Measurements from ENCODE around the genes DGCR6L, KLHL22 and MED15.

- RRBS = 74% methylated on average over 23 of the region's 84 CpGs
These were observed 1.2 kb downstream of the TBX1 start for GRCh38 chr22:19761338-19762613.

GRCh38 chr22:19767625-19768393, 7.2 kb downstream of the TBX1 start:
- RRBS = no CpG with 5 or more reads among the region's 27 CpGs

DNA sequence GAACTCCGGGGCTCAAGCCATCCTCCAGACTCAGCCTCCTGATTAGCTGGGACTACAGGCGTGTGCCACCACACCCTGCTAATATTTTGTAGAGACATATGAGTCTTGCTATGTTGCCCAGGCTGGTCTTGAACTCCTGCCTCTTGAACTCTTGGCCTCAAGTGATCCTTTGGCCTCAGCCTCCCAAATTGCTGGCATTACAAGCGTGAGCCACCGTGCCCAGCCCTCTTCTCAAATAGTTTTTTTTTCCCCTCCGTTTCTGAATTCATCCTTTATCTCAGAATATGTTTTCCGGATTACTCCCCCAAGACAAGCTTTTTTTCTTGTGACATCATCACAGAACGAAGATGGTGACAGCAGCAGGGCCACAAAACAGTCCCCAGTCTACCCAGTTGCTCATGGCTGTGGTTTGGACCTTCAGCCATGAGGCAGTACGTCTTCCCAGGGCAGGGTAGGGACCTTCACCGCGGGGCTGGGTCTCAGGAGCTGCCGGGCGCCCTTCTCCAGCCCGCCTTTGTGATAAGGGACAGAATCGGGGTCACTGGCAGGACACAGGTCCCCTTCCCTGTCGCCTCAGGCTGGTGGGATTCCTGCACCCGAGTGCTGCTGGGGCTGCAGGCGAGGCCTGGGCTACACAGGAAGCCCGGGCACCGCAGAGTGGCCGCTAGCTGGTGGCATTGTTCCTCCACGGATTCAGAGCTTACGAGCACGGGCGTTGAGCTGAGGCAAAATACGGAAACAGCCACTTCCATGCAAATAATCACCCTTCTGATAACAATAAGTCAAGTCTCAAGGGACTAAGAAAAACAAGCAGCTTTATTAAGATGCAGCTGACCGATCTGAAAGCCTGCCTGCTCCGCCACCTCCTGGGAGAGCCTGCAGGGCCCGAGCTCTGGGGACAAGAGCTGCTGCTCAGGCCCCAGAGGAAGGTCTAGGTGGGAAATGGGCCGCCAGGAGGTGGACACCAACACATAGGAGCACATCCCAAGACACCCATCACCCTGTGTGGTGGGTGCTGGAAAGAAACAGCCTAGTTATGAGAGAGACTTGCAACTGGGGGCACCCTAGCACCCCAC, 12.2 kb downstream of the TBX1 start:
- RRBS = no CpG with 5 or more reads among the region's 29 CpGs

DNA sequence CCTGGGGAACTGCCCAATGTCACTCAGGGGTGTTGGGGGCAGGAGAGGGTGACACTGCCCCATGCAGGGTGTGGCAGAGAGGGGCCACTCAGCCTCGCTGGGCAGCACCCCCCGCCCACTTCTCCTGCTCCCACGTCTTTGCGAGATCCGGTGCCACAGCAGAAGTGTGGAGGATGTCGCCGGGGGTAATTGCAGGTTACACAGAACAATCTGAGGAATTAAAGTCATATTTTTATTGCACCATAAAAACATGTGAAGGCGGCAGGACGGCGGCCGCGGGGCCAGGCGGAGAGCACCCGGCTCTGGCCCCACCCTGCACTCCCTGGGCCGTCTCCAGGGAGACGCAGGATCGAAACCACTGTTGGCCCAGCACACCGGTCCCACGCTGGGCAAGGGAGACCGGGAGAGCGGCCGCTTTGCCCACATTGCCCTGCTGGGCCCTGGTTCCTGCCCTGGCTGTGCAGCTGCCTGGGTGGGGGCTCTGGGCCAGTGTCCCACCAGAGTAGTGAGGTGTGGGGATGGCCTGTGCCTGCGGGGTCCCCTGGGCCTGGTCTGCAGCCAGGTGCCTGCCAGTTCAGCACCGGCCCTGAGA, 18.8 kb upstream of the GNB1L start:
- RRBS = 34% methylated on average over 5 of the region's 24 CpGs

- RRBS = no CpG with 5 or more reads among the region's 16 CpGs
These were observed 22.9 kb upstream of the COMT start for GRCh38 chr22:19918648-19919133.

DNA sequence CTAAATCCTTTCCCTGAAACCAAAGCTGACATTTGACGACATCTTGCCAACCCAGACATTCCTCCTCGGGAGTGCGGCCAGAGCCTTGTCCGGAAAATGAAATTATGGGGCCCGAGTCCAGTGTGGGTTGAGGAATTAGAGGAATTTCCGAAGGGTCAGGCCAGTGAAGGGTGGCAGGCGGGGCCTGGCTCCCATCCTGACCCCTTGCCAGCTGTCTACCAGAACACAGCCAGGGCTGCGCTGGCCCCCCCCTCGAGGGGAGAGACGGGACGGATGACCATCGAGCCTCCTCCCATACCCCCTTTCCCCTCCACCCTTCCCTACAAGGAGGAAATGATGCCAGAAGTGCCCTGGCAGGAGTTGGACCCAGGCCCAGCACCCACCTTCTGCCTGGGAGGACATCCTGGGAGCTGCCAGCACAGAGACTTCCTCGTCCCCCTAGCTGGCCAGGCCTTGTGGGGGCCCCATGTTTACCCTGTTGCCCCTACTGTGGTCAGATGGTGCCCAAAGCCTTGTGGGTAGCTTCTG, 21.0 kb downstream of the ARVCF start:
- RRBS = no CpG with 5 or more reads among the region's 13 CpGs

GRCh38 chr22:20043107-20043684, 22.3 kb downstream of the TANGO2 start:
- RRBS = no CpG with 5 or more reads among the region's 20 CpGs

DNA sequence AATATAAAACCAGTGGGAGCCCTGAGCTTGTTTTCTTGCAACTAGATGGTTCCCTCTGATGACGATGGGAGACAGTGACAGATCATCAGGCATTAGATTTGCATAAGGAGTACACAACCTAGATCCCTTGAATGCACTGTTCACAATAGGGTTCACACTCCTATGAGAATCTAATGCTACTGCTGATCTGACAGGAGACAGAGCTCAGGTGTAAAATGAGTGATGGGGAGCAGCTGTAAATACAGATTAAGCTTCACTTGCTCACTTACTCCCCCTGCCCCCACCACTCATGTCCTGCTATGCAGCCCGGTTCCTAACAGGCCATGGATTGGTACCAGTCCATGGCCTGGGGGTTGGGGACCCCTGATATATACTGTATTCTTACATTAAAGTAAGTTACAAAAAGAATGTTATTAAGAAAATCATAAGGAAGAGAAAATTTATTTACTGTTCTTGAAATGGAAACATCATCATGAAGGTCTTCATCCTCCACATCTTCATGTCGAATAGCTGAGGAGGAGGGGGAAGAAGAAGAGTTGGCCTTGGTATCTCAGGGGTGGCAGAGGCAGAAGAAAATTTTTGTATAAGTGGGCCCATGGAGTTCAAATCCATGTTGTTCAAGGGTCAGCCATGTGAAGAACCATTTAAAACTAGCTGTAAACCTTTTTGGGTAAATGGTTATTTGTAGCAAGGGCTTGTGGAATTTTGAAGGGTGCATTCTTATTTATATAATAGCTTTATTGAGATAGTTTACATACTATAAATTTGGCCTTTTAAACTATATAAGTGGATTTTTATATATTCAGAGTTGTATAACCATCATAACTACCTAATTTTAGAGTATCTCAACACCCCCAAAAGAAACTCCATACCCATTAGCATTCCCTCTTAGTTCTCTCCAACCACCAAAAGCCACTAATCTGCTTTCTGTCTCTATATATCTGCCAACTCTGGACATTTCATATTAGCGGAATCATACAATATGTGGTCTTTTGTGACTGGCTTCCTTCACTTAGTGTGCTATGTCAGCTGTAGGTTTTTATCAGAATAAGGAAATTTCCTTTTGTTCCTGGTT, 16.1 kb downstream of the DGCR8 start:
- RRBS = no CpG with 5 or more reads among the region's 4 CpGs

DNA sequence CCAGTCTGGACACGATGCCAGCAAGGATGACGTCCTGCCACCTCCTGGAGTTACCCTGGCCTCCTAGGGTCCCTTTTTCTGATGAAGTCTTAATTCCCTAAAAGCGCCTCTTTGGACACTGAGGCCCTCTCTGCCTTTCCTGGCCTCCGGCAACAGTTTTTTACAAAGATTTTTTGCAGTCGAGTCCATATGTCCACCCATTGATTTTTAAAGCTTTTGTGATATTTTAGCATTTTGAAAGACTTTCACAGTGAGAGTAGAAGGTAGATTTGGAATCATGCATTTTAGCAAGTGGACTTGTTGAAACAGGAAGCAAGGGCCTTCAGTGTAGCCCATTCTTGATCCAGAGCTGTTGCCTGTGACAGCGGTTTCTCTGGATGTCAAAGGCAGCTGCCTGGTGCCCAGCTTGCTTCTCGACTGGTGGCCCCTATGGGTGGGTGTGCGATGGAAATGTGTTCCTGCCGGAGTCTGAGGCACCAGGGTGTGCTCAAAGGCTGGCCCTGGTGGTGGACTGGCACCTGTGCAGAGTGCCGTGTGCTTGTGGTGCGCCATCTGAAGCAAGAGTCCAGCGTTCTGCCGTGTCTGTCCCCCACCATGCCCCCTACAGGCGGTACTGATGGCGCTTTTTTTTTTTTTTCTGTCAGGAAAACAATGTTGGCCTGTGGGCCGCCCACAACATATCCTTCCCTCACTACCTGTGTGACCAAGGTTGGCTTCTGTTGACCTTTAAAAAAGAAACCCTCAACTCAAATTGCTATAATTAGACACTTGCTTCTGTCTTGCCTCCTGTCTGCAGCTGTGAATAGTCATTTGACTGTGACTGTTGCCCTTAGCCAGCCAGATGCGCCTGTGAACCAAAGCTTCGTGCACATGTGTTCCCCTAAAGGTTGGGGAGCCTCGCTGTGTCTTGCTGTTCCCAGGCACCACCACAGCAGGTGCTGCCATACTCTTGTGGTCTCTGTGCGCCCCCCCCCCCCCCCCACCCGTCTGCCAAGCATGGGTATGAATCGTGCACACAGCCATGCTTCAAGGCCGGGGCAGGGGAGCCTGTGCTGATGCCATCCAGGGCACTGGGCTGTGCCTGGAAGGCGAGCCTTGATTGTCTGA, 4.8 kb upstream of the RANBP1 start:
- RRBS = no CpG with 5 or more reads among the region's 24 CpGs

DNA sequence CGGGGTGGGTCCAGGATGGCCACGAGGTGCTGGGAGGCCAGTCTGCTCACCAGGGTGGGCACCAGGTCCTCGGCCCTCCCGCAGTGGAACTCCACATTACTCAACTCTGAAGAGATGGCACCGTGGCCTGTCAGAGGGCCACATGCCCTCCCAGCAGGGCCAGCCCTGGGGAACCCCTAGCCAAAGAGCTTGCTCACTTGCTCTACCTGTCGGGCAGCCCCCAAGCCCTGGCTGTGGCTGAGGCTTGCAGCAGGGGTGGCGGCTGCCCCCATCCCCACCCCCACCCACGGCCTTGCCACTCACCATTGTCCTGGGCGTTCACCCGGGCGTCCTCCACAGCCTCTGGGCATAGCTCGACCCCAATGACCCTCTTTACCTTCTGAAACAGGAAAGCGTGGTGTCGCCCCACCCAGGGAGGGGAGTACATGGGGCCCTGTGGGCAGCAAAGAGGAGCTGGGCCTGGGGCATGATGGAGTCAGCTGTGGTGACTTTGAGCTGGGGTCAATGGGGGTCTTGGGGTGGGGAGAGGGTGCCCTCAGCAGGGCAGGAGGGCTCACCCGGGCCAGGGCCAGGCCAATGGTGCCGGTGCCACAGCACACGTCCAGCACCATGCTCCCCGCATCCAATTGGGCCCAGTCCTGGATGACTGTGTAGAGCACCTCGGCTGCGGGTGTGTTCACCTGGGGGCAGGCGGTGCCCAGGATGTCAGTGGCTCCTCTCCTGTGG, 2.6 kb upstream of the RANBP1 start:
- RRBS = no CpG with 5 or more reads among the region's 21 CpGs

GRCh38 chr22:20127674-20128613, 3.7 kb upstream of the ZDHHC8 start:
- RRBS = no CpG with 5 or more reads among the region's 18 CpGs

DNA sequence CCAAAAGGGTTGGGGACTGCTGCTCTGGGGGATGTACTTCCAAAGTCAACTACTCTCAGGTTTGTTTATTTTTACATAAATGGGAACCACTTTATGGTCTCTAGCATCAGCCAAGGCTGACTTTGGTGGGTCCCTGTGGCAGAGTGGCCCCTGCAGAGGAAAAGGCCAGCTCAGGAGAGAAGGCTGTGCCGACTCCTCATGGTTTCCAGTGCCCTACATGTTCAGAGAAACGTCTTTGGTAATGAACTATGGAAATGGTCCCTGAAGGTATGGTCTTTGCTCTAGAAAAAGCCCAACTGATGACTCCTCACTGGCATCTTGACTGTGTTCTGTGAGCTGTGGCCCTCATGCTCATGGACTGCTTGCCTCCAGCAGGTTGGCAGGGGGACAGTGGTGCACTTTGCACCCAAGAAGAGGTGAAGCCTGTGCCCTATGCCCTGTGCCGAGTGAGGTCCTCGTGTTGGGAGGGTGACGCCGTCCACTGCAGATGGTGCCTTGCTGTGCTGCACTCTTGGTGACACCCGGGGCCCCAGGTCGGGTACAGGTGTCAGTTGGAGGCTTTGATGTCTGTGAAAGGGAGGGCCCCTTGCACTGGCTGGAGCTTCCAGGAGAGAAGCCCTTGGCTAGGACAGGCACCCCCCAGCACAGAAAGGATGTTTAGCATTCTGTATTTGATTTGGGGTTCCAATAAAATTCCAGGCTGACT, 2.8 kb upstream of the ZDHHC8 start:
- RRBS = no CpG with 5 or more reads among the region's 8 CpGs

DNA sequence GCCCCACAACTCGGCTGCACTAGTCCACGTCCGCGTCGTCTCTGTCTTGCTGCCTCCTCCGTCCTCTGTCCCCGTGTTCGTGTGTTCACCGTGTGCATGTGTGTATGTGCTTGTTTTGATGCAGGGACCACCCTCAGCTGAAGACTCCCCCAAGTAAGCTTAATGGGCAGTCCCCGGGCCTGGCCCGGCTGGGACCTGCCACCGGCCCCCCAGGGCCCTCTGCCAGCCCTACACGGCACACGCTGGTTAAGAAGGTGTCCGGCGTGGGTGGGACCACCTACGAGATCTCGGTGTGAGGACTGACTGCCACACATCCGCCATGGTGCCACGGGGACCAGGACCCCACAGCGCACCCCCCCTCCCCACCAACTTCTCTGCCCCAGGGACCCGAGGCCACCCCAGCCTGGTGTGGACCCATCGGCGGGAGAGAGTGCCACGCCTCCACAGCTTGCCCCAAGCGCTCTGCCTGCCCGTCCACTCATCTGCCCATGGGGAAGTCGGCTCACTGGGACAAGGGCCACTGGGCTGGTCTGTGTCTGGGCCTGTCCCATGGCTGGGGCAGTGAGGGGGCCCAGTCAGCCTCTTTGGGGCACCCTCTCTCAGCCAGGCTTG, 5.6 kb downstream of the CCDC188 start:
- RRBS = 62% methylated on average over 4 of the region's 28 CpGs

DNA sequence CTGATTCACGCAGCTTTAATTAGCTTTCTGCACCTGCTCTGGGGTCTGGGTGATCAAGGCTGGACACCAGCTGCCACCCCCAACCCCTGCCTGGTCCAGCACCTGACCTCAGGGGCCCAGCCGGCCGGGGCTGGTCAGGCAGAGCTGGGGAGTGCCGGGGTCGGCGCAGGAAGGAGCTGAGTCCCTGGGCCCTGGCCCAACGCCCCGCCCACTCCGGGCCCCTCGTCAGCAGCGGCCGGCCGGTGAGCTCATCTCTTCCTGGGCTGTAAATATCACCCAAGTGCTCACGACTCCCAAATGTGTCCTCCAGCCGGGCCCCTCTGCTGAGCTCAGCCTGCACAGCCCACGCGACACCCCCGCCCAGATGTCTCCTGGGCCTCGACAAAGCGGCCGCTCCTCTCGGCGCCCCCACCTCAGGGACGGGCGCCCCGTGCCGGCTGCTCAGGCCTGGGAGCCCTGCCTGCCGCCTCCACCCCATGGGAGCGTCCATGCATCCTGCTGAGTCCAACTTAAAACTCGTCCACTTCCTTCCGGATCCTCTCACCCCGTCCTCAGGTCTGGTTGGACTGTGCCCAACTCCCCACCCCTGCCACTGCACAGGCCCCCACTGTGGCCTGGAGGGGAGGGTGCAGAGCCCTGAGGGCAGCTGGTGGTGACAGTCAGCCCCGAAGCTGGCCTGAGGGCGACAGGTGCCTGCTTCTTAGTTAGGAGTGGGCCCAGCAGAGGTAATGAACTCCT, 29.0 kb downstream of the RTN4R start:
- RRBS = 73% methylated on average over 13 of the region's 34 CpGs

DNA sequence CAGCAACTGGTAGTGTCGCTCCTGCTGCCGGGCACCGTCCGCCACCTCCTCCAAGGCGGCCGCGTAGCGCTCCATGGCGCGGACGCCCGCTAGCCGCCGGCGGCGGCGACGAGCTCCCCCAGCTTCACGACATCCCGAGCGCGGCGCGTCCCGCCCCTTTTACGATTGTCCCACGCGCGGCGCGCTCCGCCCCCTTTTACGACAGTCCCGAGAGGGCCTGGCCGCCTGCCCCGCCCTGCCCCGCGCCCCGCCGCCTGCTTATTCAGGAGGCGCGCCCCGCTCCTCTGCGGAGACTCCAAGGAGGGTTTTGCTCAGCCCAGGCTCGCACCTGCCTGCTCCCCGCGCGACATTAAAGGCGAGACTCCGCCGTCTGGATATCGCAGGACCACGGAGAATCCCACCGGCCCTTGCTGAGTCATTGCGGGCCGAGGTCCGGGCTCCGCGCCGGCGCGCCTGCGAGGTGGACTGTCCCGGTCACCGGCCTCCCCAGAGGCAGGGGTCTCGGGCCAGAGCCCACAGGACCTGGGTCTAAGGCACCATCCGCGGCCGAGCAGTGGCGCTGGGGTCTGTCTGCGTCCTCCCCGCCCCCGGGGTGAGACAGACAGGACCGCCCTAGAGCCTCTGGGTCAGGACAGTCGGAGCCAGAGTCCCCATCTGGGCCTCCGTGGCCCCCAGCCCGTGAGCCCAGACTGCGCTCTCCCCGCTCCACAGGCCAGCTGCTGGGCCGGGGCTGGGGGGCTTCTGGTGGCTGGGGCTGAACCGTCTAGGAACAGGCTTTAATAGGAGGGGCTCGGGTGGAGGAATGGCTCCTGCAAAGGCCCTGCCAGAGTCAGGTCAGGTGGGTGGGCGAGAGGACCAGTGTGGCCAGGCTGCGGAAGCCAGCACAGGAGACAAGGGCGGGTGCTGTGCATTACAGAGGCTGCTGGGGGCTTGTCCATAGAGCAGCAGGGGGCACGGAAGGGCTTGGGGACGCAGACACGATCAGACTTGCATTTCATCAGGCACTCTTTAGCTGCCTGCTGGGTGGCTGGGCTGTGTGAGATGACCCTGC, at the start of gene DGCR6L:
Gene DGCR6L, minus strand, starts transcription at position 147 of the 1,051 bp plus-strand sequence.
- RRBS = no CpG with 5 or more reads among the region's 88 CpGs

GRCh38 chr22:20464125-20464663, 26.6 kb upstream of the SCARF2 start:
- RRBS = no CpG with 5 or more reads among the region's 11 CpGs

DNA sequence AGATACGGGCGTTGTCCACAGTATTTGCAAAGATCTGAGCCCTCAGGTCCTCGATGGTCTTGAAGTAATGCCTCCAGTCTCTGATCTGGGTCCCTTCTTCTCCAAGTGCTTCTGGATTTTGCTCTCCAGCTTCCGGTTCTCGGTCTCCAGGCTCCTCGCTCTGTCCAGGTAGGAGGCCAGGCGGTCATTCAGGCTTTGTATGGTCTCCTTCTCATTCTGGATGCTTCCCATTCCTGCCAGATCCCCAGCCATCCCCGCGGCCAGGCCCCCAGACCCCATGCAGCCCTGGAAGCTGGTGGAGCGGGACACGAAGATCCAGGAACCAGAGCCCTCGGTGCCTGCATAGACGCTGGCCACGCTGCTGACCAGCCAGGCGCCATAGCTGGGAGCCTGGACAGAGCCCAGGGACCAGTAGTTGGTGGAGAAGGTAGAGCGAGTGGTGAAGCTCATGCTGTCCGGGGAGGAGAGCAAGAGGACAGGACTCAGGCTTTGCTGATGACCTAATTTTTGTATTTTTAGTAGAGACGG, 11.9 kb downstream of the KLHL22 start:
- RRBS = no CpG with 5 or more reads among the region's 18 CpGs

DNA sequence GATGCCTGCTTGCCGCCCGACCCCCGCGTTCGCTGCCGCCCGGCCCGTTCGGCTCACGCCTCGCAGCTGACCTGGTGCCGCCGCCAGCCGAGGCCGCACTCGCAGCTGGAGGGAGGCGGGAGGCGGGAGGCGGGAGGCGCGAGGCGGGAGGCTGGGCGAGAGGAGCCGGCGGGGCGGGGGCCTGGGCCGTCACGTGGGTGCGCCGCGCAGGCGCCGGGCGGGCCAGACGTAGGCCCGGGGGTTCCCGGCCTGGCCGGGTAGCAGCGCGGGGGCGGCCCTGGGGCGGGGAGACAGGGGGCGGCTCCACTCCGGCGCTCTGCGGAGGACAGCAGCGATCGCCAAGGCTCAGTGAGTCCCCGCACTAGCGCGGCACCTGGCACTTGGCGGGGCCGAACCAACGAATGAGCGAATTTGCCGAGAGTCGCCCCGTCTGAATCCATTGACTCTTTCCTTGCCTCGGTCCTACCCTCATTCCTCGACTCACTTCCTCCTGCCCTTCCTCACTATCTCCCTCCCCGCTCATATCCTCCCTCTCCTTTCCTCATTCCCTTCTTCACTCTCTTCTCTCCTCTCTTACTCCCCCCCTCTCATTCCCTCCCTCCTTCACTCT, at the start of gene KLHL22:
Gene KLHL22, minus strand, starts transcription at position 107 of the 610 bp plus-strand sequence.
- RRBS = 4% methylated on average over 24 of the region's 61 CpGs

DNA sequence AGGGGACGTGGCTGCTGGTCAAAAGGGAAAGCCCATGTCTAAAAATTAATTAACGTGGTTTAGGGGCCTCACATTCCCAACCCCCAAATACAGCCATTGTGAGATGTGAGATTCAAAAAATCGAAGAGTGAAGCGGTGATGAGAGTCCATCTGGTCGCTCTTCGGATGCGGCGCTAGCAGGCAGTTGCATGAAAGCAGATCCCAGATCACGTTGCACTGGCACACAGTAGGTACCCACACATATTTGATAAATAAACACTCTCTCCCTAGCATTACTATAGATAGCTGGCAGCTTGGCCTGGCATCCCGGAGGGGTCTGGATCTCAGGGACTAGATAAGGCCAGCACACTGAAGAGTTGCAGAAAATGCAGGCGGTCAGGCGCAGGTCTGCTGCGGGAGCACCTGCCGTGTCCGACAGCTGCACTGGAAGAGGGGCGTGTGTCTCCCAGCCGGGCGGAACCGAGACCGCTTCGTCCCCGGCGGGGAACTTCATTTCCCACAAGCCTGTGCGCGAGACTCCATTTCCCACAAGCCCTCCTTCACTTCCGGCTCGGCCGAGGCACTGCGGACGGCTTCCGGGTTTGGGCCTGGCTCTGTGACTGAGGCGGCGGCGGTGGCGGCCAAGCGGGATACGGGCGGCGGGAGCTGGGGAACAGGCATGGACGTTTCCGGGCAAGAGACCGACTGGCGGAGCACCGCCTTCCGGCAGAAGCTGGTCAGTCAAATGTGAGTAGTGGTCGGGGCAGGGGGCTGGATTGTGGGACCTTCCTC, at the start of gene MED15:
Gene MED15, plus strand, starts transcription at position 590 of the 771 bp plus-strand sequence.
- RRBS = 5% methylated on average over 13 of the region's 46 CpGs

- RRBS = no CpG with 5 or more reads among the region's 2 CpGs
These were observed 98.5 kb downstream of the MED15 start for GRCh38 chr22:20605978-20606312.